Thoracic aorta (tissue), 1 donor: ENCODE data around the gene PPARGC1A.

- RAMPAGE, long total RNA, result no peak
These were observed 23.8 kb upstream of the CD38 start for GRCh38 chr4:15754401-15754738.

DNA sequence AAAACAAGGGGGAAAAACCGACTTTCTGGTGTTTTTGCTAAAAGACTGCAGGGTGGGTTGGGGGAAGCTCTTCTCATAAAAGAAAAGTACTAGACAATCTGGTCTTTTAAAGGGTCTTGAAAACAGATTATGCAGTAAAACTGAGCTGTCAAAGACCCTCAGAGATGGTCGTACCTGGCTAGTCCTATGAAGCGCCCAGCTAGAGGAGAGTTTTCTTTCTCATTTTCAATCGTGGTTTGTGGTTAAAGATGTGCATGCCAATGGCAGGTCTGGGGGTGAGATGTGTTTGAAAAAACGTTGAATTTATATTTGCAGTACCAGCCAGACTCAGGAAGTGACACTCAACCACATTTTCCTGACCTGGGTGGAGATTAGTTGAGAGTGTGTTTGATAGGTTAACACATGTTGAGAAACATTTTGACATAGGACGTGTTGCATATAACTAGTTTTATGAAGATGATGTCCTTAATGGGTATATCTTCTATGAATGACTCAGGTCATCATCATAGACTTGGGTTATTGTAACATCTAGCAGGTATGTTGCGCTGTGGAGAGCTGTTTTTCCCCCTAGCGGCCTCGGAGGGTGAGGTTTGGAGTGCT is 21.9 kb upstream of the CD38 start:
- RAMPAGE, long total RNA, result no peak

DNA sequence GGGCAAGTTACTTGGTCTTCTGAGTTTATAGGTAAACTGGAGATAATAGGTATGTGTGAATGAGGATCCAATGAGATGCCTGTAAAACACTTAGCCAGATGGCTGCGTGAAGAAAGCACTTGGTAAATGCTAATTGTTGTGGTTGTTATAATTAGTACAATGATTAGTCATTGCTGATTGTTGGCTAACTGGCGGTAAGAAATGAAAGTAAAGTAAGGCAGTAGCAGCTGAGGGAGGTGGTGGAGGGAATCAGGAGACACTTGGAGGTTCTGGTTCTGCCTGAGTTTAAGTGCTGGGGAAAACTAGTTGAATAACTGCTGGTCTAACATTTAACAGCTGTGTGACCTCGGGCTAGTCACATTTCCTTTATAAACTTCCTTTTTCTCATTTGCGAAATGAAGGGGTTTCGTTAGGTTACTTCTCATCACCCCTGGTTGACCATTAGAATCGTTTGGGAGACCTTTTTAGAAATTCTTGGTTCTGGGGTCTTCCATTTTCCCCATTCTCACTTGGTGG is 31.0 kb downstream of the CD38 start:
- RAMPAGE, long total RNA, result no peak

DNA sequence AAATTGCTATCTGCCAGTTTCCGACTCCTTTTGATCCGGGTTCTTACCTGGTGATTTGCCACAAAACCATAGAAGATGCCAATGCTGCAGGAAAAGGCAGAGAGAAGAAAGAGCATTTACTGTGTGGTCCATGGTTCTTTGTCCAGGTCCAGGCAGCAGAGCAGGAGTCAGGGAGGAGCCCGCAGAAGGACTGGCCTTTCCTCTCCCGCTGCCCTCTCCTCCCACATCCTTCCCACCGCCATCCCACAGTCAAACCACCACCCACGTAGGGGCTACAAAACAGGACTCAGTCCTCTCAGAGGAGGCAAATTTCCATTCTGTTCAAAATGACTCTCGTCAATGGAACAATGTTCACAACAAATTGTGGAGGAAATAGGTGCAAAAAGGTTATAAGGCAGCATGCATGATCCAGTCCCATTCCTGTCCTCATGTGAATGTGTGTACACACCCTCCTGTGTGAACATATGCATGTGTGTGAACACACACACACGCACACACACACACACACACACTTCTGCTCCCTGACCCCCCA is 58.5 kb downstream of the PROM1 start:
- RAMPAGE, long total RNA, result no peak

GRCh38 chr4:16742461-16742859 is 156.0 kb downstream of the LDB2 start:
- RAMPAGE, long total RNA, result no peak

DNA sequence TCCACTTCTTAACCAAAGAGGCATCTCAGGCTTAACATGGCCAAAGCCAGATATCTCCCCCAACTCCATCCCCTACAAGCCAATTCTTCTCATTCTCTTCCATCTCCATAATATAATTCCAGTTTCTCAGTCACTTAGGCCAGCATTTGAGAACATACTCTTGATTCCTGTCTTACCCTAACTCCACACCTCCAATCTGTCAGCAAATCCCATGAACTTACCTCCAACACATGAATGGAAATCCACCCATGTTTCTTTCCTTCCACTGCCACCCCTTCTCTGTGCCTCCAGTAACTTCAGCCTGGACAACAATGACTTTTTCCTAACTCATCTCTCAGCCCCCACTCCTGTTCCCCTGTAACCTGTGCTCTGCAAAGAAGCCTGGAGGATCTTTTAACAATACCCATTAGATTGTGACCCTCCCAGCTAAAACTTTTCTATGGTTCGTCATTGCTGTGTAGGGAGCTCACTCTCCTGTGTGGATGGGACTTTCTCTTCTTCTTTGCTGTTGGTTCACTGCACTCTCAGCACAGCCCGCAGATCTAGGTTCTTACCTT is 126.9 kb downstream of the LDB2 start:
- RAMPAGE, long total RNA, result no peak

GRCh38 chr4:16817935-16818513 is 80.4 kb downstream of the LDB2 start:
- RAMPAGE, long total RNA, result no peak

- RAMPAGE, long total RNA, result no peak
These were observed 27.9 kb upstream of the LAP3 start for GRCh38 chr4:17549150-17549493.

DNA sequence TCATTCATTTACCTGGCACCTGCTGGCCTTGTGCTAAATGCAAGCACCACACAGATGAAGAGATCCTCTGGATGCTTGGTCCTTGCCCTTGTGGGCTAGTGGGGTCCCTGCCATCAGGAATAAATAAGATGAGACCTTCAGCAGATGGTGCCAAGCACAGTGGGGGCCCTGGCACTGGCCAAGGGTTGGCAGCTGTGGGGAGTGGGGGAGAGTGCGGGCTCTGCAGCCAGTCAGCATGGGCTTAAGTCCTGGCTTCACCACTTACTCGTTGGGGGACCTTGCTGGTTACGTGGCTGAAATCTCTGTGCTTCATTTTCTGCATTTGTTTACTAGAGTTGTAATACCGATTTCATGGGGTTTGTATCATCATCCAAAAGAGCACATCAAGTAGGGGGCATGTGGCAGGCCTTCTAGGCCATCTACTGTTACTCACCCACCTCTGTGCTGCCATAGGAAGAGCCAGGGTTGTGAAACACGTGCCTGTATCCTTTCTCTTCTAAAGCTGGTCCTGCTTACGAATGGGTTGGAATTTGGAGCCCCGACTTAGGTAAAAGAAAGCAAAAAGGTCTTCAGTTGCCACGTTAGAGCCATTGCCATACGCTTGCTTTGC is 7.1 kb downstream of the LAP3 start:
- RAMPAGE, long total RNA, result no peak

DNA sequence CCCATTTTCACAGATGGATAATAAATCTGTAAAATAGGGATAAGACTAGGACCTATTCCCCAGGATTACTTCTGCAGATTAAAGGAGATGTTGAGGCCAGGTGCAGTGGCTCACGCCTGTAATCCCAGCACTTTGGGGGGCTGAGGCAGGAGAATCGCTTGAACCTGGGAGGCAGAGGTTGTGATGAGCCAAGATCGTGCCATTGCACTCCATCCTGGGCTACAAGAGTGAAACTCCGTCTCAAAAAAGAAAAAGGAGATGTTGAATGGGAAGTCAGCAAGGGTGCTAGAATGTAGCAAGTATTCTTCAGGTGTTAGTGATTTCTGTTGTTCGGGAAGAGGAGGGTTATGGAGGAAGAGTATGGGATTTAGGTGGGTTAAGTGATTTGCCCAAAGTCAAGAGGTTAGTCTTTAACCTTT is 11.6 kb downstream of the MED28 start:
- RAMPAGE, long total RNA, result no peak

GRCh38 chr4:17802269-17802918 is 8.2 kb downstream of the DCAF16 start:
- RAMPAGE, long total RNA, result no peak

DNA sequence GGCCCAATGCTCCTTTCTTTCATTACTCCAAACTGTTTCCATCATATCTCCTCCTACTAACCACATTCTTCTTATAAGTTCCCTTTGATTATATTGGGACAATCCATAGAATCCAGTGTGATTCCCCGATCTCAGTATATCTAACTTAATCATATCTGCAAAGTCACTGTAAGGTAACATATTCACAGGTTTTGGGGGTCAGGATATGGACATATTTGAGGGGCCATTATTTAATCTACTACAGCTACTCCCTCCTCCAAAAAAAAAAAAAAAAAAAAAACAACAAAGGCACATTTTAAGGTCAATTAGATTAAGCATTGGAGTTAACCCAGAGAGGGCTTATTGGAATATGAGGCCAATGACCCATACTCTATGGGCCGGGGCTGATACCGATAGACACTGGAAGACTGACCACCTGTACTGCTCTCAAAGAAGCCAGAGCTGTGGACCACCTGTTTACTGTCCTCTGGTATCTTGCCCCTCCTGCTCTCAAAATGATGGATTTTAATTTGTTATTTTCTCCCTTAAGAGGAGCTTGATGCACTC is 1103.7 kb upstream of the SLIT2 start:
- RAMPAGE, long total RNA, result no peak

DNA sequence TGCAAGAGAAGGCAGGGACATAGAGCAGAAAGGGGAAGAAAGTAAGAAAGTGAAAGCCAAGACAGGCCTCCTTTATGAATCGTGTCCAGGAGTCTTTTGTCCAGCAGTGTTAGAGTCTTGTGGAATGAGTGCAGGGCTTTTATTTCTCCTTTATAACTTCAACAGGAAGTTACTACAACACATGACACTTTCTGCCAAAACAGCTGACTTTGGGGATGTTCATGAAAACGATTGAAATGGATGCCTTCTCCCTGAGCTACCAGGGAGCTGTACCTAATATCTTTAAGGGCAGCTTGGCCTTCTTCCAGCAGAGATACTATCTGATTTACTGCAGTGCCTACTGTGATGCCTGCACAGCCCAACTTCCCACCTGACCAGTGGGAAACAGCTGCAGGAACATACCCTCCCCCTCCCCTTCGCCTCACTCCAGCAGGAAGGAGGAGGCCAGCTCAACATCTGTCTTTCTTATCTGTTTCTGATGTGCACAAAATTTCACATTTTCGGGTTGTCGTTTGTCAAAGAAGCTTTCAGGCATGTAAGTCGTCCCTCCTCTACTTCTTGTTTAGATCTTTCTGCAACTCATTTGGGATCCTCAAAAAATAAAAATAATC is 557.6 kb upstream of the SLIT2 start:
- RAMPAGE, long total RNA, result no peak

GRCh38 chr4:22442862-22443370 is 73.0 kb downstream of the ADGRA3 start:
- RAMPAGE, long total RNA, result no peak

- RAMPAGE, long total RNA, result no peak
These were observed 69.0 kb downstream of the PPARGC1A start for GRCh38 chr4:23820719-23821276.

DNA sequence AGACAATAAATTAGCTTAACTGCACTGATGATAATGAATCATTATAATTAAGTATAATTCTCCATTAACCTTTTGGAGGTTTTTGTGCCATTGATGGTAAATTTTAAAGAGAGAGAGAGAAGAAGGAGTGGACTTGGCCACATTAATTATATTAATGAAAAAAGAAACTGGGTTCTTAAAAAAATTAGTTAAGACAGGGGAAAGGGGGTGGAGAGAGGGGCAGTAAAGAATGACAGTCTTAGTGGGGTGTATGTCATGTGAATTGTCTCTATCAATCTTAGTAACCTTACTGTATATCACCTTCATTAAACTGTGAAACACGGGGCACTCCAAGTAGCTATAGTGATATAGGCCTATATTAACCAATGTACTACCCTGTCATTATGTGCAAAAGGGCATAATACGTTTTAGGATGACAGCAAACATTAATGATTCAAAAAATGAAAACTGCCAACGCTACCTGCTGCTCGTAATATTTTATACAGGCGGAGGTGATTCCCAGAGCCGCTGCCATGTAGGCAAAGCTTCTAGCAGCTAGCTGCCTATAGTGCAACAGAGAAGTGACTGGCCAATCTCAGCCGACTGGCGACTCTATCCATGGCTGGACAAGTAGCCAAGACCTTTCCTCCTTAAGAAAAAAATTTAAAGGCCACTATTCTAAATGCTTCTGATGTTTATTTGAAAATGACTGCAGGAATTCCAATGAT is 2.0 kb downstream of the PPARGC1A start:
- RAMPAGE, long total RNA, result no peak

DNA sequence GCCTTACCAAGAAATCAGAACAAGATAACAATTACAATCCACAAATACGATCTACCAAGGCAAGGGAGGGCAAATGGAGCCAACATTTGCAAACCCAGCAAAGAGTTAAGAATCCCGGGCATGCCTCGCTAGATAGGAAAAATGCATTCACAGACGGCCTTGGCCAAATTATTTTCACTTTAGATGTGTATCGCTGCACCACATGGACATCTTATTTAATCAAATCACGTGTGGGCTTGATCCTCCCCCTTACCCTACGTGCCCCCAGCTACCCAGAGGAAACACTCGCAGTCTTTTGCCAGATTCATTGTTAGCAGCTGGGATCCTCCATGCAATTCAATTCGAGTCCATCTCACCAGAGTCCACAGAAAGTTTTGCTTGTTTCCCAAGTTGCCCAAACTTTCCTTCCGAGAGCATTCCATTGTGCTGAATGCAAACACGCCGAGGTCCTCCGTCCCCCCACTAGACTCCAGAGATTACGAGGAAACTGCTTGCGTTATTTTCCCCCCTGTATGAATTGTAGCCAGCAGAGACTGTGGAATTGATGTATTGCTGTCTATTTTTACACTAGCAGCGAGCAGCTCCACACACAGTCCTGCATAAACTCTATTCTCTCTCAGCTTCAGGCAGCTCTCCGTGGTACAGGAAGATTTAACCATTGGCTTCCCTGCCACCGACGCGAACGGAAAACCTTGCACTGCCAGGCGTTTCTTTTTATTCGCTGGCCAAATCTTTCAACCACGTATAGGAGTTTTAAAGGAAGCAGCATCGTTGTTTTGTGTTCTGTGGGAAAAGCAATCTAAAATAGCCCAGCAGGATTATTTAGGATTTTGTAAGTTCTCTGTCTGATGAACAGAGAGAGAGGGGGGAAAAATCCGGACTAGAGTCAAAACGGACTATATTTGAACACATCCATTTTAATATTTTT is 999 bp downstream of the PPARGC1A start:
- RAMPAGE, long total RNA, result no peak

GRCh38 chr4:23889512-23890359 is at the start of gene PPARGC1A:
PPARGC1A (minus strand) TSS chr4:23890047.
- RAMPAGE, long total RNA, result no peak

DNA sequence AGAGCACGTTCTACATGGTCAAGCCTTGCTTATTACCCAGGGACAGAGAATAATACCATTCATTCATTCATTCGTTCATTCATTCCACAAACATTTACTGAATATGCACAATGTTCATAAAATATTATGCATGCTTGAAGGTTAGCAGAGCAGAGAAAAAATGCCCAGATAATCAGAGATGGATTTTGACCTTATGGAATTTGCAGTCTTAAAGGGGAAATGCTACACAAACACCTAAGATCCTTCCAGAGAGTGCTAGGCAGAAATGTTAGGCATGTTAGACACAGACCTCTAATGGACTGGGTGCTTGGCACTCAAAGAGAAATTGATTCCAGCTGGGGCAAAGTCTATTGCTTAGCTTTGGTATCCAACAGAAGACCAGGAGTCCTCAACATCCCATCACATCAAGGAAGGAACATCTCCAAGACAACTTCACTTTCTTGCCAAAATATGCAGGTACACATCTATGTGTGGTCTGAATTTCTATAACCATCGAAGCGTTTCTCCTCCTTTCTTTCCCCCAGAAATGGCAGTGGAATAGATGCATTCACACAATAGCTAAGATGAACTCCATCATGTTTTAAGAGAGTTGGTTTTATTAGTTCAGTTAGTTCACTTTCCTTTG is 32.2 kb upstream of the PPARGC1A start:
- RAMPAGE, long total RNA, result no peak

DNA sequence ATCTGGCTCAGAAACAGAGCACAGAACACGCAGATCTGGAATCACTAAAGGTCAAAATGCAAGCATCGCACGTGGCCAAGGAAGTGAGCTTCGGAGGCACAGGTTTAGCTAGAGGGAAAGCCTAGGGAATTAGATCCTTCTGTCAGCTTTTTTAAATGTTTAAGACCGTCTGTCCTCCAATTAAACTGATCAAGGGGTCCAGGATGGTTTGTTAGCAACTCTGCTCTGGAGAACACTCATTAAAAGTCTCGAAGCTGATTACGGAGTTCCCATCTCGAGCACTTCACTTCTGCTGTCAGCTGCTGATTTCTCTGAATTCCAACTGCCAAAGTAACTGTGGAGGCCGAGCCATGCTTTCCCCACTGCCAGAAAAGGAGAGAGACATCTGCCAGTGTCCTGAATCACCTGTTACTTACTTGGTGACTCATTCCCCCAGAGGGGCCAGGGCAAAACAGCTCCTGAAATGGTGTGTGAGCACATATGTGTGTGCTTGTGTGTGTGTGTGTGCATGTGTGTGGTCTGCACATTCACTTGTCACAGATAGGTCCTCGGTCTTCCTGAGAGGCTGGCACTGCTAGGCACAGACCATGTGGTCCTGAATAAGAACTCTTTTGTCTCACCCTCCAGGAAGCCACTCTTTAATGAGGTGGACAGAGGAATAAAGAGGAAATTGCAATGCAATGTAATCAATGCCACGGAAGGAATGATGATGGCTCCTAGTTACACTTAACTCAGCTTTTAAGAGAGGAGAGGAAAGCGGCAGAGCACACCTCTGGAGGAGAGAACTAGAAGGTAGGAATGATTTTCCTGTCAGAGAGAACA is 177.9 kb upstream of the PPARGC1A start:
- RAMPAGE, long total RNA, result no peak